Myometrial cell (primary cell): Measurements from ENCODE around the genes MPZL1 and XCL2.

- RAMPAGE, long total RNA: no peak
These were observed 55.7 kb downstream of the POU2F1 start for GRCh38 chr1:167276242-167276910.

GRCh38 chr1:167500147-167500518 is 18.2 kb downstream of the CD247 start:
- RAMPAGE, long total RNA: no peak

GRCh38 chr1:167551327-167552180 is 2.0 kb downstream of the CREG1 start:
- RAMPAGE, long total RNA: no peak

DNA sequence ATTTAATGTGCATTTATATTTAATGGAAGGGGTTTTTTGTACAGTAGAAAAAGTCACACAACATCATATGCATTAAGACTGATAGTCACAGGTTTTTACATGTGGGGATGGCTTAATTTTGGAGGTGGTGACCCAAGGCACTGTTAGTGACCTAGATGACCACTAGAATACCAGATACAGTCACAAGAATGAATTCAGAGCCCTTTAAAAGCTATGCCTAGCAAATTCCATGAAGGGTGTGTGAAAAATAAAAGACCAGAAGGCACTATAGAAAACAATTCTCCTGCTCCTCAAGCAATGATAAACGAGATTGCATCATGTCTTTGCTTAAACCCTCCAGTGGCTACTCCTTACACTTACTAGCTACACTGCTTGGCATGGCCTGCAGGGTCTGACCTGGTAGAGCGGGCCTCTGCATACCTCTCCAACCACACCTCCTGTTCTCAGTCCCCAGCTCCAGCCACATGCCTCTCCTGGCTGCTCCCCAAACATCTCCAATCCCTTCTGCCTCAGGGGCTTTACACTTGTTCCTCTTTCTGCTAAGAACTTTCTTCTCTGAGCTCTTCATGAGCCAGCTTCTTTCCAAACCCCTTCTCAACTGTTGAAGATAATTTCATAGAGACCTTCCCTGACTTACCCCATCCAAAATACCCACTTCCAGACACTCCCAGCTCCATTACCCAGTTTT is 11.0 kb upstream of the CREG1 start:
- RAMPAGE, long total RNA: no peak

DNA sequence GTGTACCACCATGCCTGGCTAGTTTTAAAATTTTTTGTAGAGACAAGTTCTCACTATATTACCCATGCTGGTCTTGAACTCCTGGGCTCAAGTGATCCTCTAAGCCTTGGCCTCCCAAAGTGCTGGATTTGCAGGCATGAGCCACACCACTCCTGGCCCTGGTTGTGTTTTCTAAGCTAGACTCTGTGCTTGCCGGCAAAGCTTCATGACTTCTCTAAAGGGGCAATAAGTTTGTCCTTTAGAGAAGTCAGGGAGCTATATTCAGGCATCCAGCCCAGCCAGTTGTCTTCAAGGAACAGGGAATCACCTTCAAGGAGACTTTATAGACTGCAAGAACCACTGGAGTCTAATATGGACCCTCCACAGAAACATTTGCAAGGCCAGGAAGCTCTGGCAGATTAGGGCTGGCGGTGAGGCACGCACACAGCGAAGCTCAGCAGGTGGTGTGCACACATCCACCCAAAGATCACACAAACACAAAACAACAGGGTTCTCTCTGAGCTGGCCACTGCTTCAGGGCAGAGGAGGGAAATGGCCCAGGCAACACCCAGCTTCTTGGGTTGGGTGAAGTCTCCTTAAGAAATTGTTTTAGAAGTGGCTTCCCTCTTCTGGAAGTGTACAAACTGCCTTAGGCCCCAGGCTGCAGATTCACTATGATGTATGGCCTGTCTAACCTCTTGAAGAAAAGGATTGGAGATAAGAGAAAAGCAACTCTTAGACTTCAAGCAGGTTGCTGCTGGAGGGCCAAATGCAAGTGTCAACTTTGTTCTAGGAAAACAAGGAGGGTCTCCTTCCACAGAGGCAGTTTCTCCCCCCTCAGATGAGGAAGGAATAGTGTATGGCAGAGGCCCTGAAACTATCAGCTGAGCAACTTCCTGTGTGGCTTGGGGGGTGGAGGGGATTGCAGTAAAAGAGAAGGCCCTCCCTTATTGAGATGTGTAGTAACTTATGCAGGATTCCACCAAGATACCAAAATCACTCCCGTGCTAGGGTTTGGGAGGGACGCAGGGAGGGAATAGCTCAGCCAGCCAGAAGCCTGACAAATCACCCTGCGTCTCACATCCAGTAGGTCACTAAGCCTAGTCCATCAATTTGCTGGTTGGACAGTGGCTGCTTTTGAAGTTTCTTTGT is 2.0 kb downstream of the RCSD1 start:
- RAMPAGE, long total RNA: no peak

DNA sequence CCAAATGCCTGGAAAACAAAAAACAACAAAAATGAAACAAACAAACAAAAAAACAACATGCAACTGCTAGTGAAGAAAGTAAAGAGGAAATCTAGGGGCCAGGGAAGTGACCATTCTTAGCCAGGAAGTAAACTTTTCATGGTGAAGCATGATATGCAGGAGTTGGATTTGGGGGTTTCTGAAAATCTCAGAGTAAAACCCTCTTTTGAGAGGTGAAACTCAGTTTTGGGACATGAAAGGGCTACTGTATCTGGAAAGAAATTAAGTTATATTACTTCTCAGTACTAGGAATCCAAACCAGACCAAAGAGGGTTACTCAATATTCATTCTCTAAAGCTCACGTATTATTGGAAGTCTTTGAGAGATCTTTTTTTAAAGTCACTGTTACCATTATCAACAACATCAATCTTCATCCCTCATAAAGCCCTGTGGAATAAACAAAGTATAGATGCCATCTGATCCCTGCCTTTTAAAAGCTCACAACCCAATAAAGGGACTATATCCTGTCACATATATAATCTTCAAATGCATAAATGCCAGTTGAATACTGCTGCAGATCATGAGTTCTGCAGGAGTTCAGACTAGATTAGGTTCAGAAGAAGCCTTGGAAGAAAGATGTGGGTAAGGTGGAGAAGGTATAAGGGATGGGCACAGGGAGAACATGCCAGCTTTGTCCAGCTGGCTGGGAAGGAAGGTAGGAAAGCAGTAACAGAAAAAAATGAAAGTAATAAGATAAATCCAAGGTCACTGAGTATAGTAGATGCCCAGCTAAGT is 2.9 kb downstream of the RCSD1 start:
- RAMPAGE, long total RNA: no peak

- RAMPAGE, long total RNA: no peak
These were observed 12.2 kb downstream of the RCSD1 start for GRCh38 chr1:167642029-167642834.

DNA sequence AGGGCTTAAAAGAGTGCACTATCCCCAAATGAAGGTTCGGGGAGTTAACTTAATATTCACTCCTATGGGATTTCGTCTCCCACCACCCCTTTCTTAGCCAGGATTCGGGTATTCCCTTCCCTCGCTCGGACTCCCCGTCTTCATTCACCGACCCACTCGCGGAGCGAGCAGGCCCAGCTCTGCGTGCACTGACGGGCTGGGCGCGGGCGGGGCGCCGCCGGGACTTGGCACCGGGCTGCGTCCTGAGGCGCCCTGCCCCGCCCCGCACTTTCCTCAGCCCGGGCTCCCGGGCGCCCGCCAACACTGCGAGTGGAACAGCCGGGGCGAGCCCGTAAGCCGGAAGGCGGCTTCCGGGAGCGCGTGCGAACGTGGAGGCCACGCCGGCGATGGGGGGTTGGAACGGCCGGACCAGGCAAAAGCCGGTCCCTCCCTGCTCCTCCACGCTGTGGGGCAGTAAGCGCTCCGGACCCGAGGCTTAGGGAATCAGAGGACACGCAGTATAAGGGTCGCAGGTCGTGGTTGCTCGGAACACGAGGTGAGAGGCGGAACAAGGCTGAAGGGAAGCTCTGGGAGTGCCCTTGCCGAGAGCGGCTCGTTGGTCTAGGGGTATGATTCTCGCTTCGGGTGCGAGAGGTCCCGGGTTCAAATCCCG is 7.5 kb upstream of the MPZL1 start:
- RAMPAGE, long total RNA: no peak

- RAMPAGE, long total RNA: no peak
These were observed at the start of gene MPZL1 for GRCh38 chr1:167721606-167722700. Gene MPZL1, plus strand, starts transcription at chr1:167721982.

DNA sequence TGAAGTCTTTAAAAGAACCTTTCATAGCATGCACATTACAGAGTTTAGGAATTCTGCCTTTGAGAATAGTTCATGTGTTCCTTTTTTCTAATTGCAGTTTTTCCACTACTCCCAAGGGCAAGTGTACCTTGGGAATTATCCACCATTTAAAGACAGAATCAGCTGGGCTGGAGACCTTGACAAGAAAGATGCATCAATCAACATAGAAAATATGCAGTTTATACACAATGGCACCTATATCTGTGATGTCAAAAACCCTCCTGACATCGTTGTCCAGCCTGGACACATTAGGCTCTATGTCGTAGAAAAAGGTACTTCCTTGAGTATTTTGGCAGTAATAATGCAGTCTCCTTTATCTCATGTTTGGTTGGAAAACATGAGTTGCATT is 50.4 kb downstream of the MPZL1 start:
- RAMPAGE, long total RNA: no peak

DNA sequence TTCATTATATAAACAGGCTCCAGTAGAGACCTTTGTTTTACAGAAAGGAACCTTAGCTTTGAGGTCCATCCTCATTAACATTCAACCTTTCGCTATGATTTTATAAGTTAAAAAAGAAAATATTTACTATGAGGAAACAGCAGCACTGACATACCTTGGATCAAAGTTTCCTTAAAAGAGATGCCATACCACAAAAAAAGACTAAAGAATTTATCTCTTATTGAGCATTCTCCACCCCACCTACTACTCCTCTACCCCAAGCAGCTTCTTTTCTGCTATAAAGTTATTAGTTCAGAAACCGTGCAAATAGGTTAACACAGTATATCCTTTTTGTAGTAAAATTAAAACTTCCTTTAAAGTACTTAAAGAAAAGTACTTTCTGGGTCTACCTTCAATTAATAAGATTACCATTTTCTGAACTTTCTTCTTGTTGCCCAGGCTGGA is 1.1 kb upstream of the ADCY10 start:
- RAMPAGE, long total RNA: no peak

DNA sequence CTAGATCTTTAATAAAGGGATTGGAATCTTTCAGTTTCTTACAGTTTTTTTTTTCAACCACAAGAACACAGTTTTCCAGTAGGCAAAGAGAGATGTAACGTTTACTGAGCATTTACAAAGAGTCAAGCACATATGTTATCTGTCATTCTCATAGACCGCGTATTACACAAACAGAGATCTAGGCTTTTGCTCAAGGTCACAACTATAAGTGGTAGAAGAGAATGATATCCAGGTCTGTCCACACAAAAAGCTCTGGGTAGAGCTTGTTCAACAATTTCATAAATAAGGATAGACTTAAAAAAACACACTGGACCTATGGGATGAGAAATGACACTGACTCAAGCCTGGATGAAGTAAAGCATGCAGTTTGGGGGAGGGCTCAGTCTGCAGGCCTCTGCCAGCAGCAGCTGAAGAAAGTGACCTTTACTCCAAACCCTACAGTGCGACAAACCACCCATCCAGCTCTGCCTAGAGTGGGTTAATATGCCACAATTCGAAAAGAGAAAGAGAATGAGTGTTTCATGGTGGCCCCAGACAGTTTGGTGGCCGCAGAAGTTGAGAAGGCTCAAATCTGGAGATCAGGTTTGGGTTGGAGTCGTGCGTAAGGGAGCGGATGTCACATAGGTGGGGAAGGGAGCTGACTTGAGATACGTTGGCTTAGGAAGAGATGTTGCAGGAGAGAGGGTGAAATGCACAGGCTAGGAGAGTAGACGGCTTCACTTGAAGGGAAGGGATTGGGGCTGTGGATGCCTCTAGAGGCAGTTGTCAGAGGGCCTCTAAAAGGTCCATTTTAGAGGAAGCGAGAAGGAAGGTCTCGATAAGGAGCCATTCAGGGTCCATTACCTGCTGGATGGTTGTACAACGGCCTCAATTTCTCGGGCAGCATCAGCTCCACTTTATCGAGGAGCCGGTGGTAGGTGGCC is 1.3 kb upstream of the DCAF6 start:
- RAMPAGE, long total RNA: no peak

GRCh38 chr1:168000987-168001677 is 64.3 kb upstream of the MPC2 start:
- RAMPAGE, long total RNA: no peak

DNA sequence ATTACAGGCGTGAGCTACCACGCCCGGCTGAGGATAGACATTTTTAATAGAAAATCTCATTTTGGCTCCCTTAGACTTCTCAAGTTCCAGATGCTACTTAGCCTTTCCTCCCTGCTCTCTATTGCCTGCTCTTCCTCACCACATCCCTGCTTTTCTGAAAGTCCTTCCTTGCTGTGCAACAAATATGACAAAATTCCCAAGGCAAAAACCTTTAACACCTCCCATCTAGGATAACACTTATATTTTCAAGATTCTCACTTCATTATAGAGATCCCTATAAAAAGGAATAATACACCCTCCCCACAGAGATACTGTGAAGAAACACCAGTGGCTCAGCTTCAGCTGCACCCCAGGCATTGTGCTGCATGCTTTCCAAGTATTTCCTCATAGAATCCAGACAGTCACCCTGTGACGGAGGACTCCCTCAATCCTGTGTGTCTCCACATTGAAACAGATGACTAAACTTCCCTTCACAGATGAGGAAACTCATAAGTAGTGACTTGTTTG is 55.5 kb downstream of the GPR161 start:
- RAMPAGE, long total RNA: no peak

- RAMPAGE, long total RNA: no peak
These were observed 51.5 kb downstream of the GPR161 start for GRCh38 chr1:168084864-168086069.

DNA sequence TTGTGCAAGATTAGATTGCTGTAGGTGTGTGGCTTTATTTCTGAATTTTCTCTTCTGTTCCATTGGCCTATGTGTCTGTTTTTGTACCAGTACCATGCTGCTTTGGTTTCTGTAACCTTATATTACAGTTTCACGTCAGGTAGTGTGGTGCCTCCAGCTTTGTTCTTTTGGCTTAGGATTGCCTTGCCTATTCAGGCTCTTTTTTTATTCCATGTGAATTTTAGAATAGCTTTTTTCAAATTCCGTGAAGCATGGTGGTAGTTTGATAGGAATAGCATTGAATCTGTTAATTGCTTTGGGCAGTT is 74.3 kb downstream of the TBX19 start:
- RAMPAGE, long total RNA: no peak

DNA sequence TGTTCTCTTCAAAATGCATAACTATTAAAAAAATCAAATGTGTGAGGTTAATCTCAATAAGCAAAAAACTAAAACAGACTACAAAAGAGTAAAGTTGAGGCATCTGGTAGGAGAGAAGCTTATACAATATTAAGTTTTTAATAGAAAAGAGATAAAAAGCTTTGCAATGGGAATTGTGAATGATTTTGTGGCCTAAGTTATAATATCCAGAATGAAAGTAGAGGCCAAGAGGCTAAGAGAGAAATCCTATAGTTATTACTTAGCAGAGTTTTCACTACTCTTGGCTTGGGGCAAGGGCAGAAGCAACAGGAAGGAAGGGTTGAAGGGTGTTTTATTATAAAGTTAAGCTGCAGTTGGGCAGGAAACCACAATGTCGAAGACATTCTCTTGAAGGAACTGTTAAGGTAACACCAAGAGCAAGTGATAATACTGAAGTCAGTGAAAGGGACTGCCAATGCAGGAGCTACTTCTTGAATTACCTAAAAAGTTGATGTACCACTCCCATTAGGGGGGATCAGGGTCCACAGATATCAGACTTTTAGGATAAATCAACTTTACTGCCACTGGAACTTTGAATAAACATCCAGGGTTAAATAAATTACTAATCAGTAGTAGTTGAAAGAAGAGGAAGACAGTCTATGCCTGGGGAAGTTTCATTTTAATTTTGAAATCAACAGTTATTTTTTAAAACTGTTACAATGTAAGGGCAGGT is 8.3 kb downstream of the XCL2 start:
- RAMPAGE, long total RNA: no peak

DNA sequence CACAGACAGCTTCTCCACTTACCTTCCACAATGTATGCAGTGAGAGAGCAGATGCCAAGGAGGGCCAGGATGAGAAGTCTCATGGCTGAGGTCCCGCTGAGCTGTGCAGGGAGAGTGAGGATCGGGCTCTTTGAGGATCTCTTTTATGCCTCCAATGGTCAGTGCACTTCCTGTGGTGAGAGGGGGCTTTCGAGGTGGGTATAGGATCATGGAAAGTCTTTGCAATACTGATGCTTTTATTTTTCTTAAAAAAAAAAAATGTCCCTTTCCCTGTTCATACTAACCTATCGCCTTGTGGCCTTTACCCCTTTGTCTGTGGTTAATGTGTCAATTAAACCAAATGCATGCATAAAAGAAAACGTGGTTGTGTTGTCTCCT is at the start of gene XCL2:
XCL2 (minus strand) TSS at position 116 of the 378 bp plus-strand sequence.
- RAMPAGE, long total RNA: no peak

- RAMPAGE, long total RNA: no peak
These were observed 5.8 kb upstream of the XCL1 start for GRCh38 chr1:168570656-168570973.

DNA sequence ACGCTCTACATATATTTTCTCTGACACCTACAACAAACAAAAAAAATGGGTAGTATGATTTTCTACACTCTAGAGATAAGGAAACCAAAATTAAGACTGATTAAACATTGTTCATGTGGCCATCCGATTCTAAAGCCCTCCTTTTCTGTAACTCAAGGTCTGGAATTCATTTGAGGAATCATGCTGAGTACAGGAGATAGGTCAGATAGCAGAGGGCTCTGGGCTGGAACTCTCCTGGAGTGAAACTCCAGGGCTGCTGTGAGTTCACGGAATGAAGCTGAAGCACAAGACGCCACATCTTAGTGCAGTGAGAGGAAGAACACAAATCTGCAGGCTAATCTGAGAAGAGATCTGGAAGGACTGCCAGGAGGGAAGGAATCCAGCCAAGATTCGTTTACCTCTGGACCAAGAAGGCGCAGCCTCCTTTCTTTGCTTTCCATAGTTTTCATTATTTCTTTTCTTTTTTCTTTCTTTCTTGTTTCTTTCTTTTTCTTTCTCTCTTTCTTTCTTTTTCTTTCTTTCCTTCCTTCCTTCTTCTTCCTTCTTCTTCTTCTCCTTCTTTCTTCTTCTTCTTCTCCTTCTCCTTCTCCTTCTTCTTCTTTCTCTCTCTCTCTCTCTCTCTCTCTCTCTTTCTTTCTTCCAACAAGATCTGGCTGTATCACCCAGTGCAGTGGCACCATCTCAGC is 74.8 kb upstream of the ATP1B1 start:
- RAMPAGE, long total RNA: no peak